A375 (cell line): Measurements from ENCODE around the gene CPT1B.

GRCh38 chr22:50297915-50298366 lies 9.5 kb downstream of the PLXNB2 start:
- RAMPAGE, long total RNA = no peak

DNA sequence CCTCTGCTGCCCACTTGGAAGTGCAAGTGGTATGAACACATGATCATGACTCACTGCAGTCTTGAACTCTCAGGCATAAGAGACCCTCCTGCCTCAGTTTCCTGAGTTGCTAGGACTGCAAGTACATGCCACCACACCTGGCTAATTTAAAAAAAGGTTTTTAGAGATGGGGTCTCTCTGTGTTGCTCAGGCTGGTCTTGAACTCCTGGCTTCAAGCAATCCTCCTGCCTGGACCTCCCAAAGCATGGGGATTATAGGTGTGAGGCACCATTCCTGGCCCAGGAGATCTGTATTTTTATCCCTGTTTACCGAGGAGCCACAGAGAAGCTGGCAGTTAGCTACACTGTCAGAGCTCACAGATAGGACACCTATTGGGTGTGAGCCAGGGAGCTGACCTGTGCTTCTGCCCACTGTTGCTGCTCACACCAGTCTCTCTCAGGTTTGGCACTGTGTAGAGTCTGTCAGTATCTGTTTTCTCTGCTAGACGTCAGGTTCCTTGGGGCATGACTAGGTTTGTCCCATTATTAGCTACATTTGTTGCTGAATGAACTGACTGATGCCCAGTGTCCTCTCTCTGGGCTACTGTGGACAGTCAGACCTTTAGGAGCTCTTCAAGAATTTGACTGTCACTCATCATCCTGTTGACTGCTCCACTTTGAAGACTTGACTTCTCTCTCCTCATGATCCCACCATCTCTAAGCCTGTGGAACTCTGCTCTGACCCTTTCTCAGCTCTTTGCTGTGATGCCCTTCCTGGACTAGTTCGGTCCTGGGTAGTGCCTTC lies 17.4 kb downstream of the PPP6R2 start:
- RAMPAGE, long total RNA = no peak

GRCh38 chr22:50367487-50368317 lies 24.6 kb downstream of the PPP6R2 start:
- RAMPAGE, long total RNA = no peak

DNA sequence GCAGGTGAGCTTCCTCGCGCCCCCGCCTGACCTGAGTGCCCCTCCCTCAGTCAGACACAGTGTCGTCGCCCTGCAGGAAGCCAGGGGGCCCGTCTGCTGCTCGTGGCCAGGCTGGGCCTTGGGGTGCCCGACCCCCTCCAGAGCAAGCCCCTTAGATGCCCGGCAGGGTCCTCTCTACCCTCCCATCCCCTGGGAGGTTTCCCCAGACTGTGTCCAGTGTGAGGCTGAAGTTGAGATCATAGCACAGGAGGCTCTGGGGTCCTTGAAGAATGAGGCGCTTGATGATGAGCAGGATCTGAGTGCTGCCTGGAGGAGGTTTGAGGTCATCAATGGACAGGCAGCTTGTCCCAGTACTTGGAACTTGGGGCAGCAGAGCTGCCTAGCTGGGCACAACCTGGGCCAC lies 31.5 kb downstream of the SBF1 start:
- RAMPAGE, long total RNA = no peak

DNA sequence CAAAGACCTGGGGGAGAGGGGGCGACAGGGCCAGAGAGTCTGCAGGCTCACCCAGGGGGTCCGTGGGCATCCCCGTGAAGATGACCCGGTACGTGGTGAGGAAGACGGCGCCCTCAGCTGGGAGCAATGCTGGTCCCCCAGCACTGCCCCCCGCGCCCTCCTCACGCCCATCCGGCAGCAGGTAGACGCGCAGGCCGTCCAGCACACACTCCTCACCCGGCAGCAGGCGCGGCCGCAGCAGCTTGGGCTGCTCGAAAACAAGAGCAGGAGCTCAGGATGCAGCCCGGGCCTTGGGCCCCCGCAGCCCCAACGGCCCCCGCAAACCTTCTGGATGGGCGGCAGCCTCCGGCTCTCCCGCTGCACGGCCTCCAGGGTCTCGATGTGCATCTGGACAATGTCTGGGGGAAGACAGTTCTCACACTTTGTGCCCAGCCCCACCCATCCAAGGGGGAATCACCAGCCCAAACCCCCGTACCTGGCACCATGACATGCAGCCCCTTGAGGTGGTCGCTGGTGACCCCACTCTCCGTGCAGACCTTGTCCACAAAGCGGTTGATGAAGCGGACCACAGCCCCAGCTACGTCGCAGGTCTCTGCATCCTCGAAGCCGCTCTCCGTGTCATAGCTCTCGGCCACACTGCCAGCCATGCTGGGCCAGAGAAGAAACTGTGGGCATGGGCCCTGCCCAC lies 13.2 kb downstream of the SBF1 start:
- RAMPAGE, long total RNA = no peak

DNA sequence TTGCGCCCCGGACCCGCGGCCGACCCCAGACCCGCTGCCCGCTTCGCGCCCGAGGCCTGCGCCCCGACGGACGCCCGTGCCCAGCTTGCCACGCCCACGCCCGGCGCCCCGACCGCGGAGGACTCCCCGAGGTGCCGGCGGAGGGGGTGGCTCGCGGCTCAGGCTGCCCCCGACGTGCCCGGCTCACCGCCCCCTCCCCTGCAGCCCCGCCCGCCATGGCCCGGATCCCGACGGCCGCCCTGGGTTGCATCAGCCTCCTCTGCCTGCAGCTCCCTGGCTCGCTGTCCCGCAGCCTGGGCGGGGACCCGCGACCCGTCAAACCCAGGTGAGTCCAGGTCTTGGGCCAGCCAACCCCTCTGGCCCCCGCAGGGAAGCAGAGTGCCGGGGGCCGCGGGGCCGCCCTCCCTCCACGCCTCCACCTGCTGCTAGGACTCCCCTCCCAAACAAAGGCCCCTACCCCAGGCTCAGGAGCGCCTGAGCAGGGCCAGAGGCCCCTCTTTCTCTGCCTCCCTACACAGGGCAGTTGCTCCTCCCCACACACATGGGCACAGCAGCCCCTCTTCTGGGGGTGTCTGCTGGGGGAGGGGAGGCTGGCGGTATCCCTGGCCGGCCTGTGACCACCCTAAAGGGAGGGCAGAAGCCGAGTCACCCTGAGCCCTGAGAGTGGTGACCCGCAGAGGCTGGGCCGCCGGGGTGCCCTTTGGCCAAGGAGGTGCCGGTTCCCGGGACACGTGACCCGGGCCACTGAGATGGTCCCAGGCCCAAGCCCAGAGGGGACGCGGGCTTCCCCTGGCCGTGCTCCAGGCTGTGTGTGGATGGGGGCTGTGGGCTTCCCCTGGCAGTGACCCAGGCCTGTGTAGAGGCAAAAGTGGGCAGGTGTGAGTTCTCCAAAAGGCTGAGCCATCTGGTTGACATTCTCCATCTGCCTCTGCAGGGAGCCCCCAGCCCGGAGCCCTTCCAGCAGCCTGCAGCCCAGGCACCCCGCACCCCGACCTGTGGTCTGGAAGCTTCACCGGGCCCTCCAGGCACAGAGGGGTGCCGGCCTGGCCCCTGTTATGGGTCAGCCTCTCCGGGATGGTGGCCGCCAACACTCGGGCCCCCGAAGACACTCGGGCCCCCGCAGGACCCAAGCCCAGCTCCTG lies 661 bp downstream of the ADM2 start:
- RAMPAGE, long total RNA = no peak

- RAMPAGE, long total RNA = no peak
These were observed 10.4 kb downstream of the LMF2 start for GRCh38 chr22:50497198-50497397.

- RAMPAGE, long total RNA = no peak
These were observed 4.4 kb downstream of the LMF2 start for GRCh38 chr22:50502845-50503686.

DNA sequence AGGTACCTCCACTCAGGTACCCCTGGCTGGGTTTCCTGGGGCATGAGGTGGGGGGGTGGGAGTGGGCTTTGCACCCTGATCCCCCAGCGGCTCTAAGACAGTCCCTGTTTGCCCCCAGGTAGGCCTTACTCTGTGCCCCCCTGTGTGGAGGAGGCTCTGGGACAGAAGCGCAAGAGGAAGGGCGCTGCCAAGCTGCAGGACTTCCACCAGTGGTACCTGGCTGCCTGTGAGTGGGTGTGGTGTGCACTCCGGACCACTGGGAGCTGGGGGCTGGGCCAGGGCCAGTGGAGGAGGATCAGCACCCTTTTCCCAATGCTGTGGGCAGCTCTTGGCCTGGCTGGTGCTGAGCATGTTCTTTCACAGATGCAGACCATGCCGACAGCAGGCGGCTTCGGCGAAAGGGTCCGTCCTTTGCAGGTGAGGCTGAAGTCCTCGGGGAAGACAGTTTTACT lies 3.7 kb downstream of the SCO2 start:
- RAMPAGE, long total RNA = no peak

DNA sequence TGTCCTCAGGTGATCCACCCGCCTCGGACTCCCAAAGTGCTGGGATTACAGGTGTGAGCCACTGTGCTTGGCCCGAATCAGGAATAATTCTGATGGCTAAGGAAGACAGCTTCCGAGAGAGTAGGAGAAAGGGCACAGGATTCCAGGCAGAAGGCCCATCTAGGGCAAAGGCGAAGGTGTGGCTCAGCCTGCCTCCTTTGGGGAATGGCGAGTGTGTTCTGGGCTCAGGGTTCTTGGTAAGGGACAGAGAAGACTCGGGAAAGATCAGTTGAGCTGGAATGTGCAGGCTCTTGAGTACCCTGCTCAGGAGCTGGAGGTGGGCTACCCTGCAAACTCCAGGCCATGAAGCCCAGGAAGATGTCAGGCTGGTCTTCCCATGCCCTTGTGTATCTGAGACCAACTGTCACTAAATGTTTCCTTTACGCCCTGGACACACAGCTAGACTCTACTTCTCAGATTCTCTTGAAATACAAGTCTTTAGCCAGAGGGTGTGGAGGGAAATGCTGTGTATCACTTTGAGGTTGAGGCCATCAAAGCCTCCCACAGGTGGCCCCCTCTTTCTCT lies 1.7 kb upstream of the SYCE3 start:
- RAMPAGE, long total RNA = no peak

GRCh38 chr22:50578233-50579330 lies at the start of gene CPT1B:
Gene CPT1B (minus strand): TSS chr22:50578427.
- RAMPAGE, long total RNA = no peak

GRCh38 chr22:50627258-50627814 lies 616 bp downstream of the ARSA start:
- RAMPAGE, long total RNA = no peak

GRCh38 chr22:50700796-50701384 lies 37.1 kb upstream of the ACR start:
- RAMPAGE, long total RNA = no peak